ENCODE results near the genes IPO9, RNPEP and ARL8A.

DNA sequence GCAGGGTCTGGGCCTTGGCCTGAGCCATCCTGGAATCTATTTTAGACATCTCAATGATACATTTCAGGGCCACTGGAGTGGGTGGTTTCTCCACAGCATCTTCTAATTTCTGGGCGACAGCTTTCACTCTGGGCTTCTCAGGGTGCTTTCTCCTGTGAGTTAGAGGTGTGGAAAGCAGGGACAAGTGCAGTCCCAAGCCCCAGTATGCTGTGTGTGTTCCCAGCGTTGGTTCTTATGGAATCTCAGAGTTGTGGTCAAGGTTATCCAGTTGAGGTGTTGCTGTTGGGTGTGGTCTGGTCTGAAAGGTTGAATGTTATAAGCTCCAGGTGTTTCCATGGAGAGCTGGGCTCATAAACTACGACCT lies 117.2 kb downstream of the NAV1 start:
- RRBS = no CpG with 5 or more reads among the region's 3 CpGs

- RRBS = 2% methylated on average over 10 of the region's 63 CpGs
Observed at GRCh38 chr1:201828776-201830013, at the start of gene IPO9. Gene IPO9, plus strand, starts transcription at chr1:201829157.

- RRBS = no CpG with 5 or more reads among the region's 5 CpGs
Observed at GRCh38 chr1:201878587-201879273, 10.0 kb upstream of the SHISA4 start.

DNA sequence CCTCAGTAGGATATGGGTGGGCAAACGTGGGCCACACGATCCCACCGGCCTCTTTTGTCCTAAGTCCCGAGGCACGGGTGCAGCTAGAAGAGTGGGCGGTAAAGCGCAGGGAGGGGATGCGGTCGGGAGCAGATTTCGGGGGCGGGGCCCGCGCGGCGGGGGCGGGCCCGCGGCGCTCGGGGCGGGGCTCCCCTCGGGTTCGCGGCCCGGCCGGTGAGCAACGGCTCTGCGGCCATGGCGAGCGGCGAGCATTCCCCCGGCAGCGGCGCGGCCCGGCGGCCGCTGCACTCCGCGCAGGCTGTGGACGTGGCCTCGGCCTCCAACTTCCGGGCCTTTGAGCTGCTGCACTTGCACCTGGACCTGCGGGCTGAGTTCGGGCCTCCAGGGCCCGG lies at the start of gene RNPEP:
Gene RNPEP, plus strand, starts transcription at position 216 of the 392 bp plus-strand sequence.
- RRBS = 1% methylated on average over 21 of the region's 46 CpGs

GRCh38 chr1:202144412-202144948 lies at the start of gene ARL8A:
Gene ARL8A, minus strand, starts transcription at chr1:202144737.
- RRBS = under 1% methylated on average over 51 of the region's 72 CpGs

DNA sequence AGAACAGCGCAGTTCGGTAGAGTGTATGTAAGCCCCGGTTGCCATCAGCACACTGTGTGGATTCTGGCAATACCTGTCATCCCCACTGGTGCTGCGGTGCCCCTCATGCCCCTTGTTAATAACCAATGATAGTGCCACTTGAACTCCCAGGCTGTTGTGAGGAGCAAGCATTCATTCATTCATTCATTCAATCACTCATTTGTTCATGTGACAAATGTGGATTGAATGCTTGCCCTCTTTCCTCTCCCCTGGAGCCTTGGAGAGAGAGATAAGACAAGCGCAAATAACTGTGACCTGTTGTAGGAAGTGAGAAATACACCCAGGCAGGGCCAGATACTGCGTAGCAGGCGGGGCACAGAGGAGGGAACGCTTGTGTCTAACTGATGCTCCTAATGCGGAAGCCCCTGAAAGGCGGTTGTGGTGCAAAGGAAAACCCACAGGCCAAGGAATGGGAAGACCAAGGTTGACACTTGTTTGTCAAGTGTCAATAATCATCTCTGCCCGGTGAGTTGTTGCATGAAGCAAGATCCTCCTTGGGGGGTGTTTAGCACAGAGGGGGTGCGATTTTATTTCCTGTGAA lies 9.9 kb downstream of the LGR6 start:
- RRBS = no CpG with 5 or more reads among the region's 12 CpGs

DNA sequence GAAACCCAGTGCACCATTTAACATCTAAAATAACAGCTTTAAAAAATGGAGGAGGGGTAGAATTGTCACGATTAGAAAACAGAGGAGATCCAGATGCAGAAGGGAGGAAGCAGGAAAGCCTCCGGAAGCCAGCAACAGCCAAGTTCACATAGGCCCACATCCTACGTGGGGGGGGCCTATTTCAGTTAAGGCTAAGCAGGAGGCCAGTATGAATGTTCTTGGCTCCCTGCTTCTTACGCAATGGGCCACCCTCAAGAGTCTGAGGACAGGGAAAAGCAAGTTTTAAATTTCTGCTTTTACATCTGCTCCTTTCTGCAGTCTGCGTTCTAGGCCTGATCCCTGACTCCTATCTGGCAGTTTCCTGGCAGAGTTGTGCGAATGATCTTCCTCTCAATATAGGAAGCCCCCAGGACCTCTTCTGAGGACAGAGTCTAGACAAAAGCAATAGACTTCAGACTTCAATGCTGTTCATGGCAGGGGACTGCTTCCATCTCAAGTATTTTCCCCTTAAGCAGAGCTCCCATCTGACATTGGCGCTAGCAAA lies 30.6 kb downstream of the RABIF start:
- RRBS = no CpG with 5 or more reads among the region's 7 CpGs

DNA sequence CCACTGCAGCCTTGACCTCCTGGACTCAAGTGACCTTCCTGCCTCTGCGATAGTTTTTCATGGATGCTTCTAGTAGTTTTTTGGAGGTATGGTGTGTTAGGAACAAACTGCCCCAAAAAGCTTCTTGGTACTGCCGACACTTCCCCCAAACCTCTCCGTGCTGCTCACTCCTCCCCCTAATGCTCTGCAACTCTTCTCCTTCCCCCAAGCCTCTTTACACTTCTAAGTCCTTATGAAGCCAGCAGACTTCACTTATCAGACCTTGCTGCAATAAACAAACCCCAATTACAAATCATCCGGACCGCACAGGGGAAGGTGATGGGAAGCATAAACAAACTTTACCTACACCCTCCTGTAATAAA lies 1.1 kb upstream of the TMEM183A start:
- RRBS = no CpG with 5 or more reads among the region's 5 CpGs

GRCh38 chr1:203026914-203027275 lies 604 bp downstream of the PPFIA4 start:
- RRBS = 1% methylated on average over 6 of the region's 20 CpGs

GRCh38 chr1:203129733-203130360 lies 2.3 kb downstream of the ADORA1 start:
- RRBS = 83% methylated on average over 1 of the region's 7 CpGs

GRCh38 chr1:203154068-203154770 lies 21.4 kb downstream of the MYBPH start:
- RRBS = no CpG with 5 or more reads among the region's 10 CpGs

DNA sequence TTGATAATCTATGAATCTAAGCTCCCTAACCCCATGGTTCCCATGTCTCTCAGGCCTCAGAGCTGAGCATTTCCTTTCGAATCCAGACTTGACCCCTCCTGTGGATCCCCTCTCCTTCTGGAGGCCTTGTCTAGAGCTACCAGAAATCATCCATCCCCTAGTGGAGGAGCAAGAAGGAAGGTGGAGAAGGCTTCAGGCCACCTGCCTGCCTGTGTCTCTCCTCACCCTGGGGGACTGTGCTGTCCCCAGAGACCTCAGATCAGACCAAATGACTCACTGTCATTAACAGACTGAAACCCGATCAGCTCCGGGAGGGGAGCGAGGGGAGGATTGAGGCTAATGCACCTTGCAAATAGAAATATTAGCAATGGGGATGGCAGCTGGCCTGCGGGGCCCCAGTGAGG lies 2.1 kb downstream of the MYBPH start:
- RRBS = no CpG with 5 or more reads among the region's 5 CpGs

- RRBS = no CpG with 5 or more reads among the region's 18 CpGs
Observed at GRCh38 chr1:203291047-203292025, 14.0 kb upstream of the BTG2 start.

DNA sequence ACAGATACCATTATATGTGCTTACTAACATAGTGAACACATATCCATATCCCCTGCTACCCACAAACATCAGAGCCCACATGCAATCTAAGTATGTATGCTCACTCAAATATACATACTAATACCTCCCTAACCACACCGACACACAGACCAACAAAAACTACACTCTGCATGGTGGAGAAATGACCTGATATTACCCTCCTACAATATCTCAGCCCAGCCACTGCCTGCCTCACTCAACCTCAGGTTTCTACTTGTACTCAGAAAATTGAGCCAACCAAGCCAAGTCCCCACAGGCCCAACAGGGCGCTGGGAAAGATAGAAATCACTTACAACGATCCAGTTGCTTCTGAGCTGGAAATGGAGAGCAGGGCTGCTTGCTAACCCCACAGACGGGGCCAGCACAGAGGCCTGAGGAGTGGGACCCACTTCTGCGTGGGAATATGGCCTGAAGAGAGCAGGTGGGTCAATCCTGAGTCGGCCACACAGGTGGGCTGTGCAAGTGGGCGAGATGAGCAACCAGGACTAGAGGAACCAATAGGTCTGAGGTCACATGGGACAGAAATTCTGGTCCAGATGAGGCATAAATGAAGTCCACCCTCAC lies 4.5 kb upstream of the BTG2 start:
- RRBS = no CpG with 5 or more reads among the region's 7 CpGs

GRCh38 chr1:203307593-203308371 lies 2.5 kb downstream of the BTG2 start:
- RRBS = no CpG with 5 or more reads among the region's 3 CpGs

GRCh38 chr1:203326928-203327258 lies 21.6 kb downstream of the BTG2 start:
- RRBS = 3% methylated on average over 9 of the region's 13 CpGs

- RRBS = no CpG with 5 or more reads among the region's 11 CpGs
Observed at GRCh38 chr1:203360960-203361758, 10.2 kb upstream of the FMOD start.

- RRBS = no CpG with 5 or more reads among the region's 13 CpGs
Observed at GRCh38 chr1:203408222-203409118, 57.5 kb upstream of the FMOD start.

DNA sequence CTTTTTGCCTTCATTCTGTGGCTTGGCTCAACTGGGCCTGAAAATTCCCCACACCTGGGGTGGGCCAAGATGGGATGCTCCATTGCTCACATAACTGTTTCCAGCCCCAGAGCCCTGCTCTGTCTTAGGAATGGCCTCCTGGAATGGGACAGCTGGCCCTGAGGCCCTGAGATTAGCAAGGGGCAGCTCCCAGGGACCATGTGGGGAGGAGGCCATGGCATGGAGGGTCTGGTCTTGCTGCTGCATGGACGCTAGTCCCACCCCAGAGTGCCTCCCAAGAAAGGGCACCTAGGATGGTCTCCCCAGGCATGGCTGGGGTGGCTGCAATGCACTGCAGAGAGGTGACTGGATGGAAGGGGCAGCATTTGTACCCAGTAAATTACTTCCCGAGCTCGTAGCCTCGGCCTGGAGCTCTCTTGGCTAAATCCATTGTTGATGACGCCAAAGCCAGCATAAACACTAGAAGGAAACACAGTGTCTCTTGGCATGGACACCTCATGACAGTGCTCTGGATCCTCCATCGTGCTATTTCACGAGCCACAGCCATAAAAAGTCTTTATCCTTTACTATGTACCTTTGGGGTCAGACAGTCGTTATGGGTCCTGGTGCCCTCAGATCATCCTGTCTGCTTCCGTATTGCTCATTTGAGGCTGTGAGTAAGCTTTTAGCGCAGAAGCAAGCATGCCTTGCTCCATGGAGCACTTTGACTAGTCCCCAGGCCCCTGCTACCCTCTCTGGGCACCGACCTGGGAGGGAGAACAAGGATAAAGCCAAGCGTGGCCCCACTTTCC lies 10.5 kb upstream of the PRELP start:
- RRBS = no CpG with 5 or more reads among the region's 12 CpGs

- RRBS = 89% methylated on average over 5 of the region's 24 CpGs
Observed at GRCh38 chr1:203483213-203483936, 7.8 kb downstream of the PRELP start.